GM12878 (cell line): ENCODE data around the gene OR2W3.

GRCh38 chr1:244862757-244862911 is 1.7 kb downstream of the HNRNPU start:
- RAMPAGE, long total RNA: no peak
- RRBS, 2 experiments: no CpG with 5 or more reads among the region's 9 CpGs
CAGE:
- cytosol, long polyA minus RNA: no peak
- cytosol, long polyA plus RNA: no peak
- long polyA plus RNA: no peak
- nucleolus, long total RNA: no peak
- nucleus, long polyA plus RNA: no peak
- nucleus, long total RNA: no peak

DNA sequence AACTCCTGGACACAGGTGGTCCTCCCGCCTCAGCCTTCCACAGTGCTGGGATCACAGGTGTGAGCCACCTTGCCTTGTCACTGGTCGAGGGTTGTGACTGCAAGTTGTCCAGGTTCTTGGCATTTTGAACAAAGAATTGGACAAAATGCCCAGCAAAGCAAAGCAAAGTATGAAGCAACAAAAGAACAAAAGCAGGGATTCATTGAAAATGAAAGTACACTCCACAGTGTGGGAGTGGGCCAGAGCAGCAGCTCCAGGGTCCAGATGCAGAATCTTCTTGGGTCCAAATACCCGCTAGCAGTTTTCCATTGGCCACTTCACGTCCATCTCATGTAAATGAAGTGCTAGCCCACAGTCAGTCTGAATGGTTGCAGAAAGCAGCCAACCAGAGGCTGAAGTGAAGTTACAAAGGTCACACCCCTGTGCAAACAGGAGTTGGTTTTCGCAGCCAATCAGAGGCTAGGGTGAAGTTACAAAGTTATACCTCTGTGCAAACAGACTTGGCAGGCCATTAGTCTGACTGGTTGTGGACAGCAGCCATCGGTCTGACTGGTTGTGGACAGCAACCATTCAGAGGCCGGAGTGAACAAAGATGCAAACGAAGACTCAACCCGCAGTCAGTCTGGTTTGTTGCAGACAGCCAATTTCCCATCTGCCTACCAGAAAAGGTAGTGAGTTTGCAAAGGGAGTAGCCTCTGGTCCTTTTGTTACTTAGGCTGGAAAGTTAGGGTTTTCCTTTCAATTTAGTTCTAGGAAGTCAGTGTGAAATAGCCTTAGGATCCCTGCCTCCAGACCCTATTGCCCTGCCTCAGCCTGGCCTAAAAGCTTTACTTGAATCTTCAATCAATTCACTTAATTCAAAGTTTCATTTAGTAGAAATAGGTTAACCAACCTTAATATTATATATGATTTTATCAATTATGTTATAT is 76.0 kb downstream of the EFCAB2 start:
- RAMPAGE, long total RNA: no peak
- RRBS, 2 experiments: no CpG with 5 or more reads among the region's 9 CpGs
CAGE:
- cytosol, long polyA minus RNA: no peak
- cytosol, long polyA plus RNA: no peak
- long polyA plus RNA: no peak
- nucleolus, long total RNA: no peak
- nucleus, long polyA plus RNA: no peak
- nucleus, long total RNA: no peak

GRCh38 chr1:245561755-245562114 is 406.9 kb downstream of the KIF26B start:
- RAMPAGE, long total RNA: no peak
- RRBS, 2 experiments: no CpG with 5 or more reads among the region's 8 CpGs
CAGE:
- cytosol, long polyA minus RNA: no peak
- cytosol, long polyA plus RNA: no peak
- long polyA plus RNA: no peak
- nucleolus, long total RNA: no peak
- nucleus, long polyA plus RNA: no peak
- nucleus, long total RNA: no peak

- RAMPAGE, long total RNA: no peak
- RRBS, 2 experiments: no CpG with 5 or more reads among the region's 7 CpGs
CAGE:
- cytosol, long polyA minus RNA: no peak
- cytosol, long polyA plus RNA: no peak
- long polyA plus RNA: no peak
- nucleolus, long total RNA: no peak
- nucleus, long polyA plus RNA: no peak
- nucleus, long total RNA: no peak
These were observed 444.0 kb downstream of the KIF26B start for GRCh38 chr1:245598786-245599109.

DNA sequence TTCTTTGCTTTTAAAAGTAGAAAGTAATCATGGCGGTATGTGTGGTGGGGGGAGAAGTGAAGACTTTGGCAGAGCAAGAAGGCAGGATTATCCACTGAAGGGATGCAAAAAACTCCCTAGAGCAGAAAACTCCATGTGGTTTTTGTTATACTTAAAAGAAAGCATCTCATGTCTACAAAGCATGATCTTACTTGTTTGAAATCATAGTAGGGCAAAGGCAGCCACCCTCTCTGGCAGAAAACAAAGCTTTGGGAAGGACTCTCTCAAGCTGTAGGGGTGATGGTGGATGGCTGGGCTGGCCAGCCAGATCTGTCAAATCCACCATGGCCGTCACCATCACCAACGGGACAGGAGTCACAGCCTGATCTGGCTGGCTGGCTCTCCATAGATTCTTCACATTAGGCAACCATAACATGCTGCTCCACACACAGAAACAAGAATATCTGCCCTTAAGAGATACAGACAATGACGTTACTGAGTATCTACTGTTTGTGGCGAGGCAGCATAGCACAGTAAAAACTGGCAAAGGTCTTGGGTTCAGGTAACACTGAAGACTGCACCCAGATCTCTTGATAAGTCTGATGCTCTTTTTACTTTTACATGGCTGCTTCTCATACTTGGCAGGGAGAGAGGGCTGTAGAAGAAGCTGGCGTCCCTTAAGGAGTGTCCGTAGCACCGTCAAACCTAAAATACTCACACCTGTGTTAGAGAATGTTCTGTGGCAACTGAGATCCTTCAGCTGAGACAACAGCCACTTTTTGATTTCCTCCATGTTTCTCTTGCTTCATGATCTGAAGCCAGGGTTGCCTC is 589.1 kb downstream of the SMYD3 start:
- RAMPAGE, long total RNA: no peak
- RRBS, 2 experiments: no CpG with 5 or more reads among the region's 8 CpGs
CAGE:
- cytosol, long polyA minus RNA: no peak
- cytosol, long polyA plus RNA: no peak
- long polyA plus RNA: no peak
- nucleolus, long total RNA: no peak
- nucleus, long polyA plus RNA: no peak
- nucleus, long total RNA: no peak

- RAMPAGE, long total RNA: no peak
- RRBS, 2 experiments: no CpG with 5 or more reads among the region's 11 CpGs
CAGE:
- cytosol, long polyA minus RNA: no peak
- cytosol, long polyA plus RNA: no peak
- long polyA plus RNA: no peak
- nucleolus, long total RNA: no peak
- nucleus, long polyA plus RNA: no peak
- nucleus, long total RNA: no peak
These were observed 423.6 kb downstream of the SMYD3 start for GRCh38 chr1:246083297-246083962.

- RAMPAGE, long total RNA: no peak
- RRBS, 2 experiments: no CpG with 5 or more reads among the region's 5 CpGs
CAGE:
- cytosol, long polyA minus RNA: no peak
- cytosol, long polyA plus RNA: no peak
- long polyA plus RNA: no peak
- nucleolus, long total RNA: no peak
- nucleus, long polyA plus RNA: no peak
- nucleus, long total RNA: no peak
These were observed 303.6 kb downstream of the SMYD3 start for GRCh38 chr1:246203482-246203948.

GRCh38 chr1:246214771-246215673 is 292.1 kb downstream of the SMYD3 start:
- RAMPAGE, long total RNA: no peak
- RRBS, 2 experiments: no CpG with 5 or more reads among the region's 9 CpGs
CAGE:
- cytosol, long polyA minus RNA: no peak
- cytosol, long polyA plus RNA: no peak
- long polyA plus RNA: no peak
- nucleolus, long total RNA: start-site peak on the minus strand at chr1:246215394-246215602, 37 reads
- nucleus, long polyA plus RNA: no peak
- nucleus, long total RNA: no peak

GRCh38 chr1:246268542-246269447 is 238.3 kb downstream of the SMYD3 start:
- RAMPAGE, long total RNA: no peak
- RRBS, 2 experiments: no CpG with 5 or more reads among the region's 15 CpGs
CAGE:
- cytosol, long polyA minus RNA: no peak
- cytosol, long polyA plus RNA: no peak
- long polyA plus RNA: no peak
- nucleolus, long total RNA: no peak
- nucleus, long polyA plus RNA: no peak
- nucleus, long total RNA: no peak

DNA sequence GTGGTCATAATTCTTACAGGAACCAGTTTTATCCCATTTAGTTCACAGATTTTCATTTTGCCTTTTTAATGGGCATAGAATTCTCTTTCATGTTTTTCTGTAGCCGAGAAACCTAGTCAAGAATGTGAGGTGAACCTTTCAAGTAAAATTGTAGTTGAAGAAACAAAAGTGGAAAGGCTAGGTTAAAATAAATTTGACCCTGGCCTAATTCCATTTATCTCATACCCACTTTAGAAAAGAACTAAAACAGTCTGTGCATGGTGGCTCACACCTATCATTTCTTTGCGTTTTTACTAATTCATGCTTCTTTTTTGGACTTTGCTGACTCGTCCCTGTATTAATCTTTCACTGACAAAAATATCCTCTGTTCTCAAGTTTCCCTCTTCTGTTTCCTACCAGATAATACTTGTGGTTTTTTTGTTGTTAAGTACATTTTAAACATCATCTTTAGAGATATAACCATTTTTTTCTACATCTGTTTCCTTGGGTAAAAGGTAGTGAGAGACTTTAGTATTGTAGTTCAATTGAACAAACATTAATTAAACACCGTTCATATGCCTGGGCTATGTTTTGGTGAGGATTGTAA is 11.4 kb downstream of the CNST start:
- RAMPAGE, long total RNA: no peak
- RRBS, 2 experiments: no CpG with 5 or more reads among the region's 4 CpGs
CAGE:
- cytosol, long polyA minus RNA: no peak
- cytosol, long polyA plus RNA: no peak
- long polyA plus RNA: no peak
- nucleolus, long total RNA: no peak
- nucleus, long polyA plus RNA: no peak
- nucleus, long total RNA: no peak

DNA sequence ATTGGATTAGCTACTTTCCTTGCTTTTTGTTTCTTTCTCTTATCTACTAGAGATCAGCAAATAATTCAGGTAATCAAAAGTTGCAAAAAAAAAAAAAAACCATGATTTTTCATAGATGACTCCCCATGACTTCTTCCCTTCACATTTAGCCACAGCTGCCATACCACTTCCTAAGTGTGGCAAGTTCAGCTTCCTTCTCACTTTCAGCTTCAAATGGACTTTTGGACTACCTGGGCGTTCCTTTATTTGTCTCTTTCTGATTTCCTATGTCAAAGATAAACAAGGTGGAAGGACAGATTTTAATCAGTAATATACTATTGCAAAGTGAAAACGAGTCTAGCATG is 14.5 kb upstream of the SCCPDH start:
- RAMPAGE, long total RNA: no peak
- RRBS, 2 experiments: no CpG with 5 or more reads among the region's 2 CpGs
CAGE:
- cytosol, long polyA minus RNA: no peak
- cytosol, long polyA plus RNA: no peak
- long polyA plus RNA: no peak
- nucleolus, long total RNA: no peak
- nucleus, long polyA plus RNA: no peak
- nucleus, long total RNA: no peak

DNA sequence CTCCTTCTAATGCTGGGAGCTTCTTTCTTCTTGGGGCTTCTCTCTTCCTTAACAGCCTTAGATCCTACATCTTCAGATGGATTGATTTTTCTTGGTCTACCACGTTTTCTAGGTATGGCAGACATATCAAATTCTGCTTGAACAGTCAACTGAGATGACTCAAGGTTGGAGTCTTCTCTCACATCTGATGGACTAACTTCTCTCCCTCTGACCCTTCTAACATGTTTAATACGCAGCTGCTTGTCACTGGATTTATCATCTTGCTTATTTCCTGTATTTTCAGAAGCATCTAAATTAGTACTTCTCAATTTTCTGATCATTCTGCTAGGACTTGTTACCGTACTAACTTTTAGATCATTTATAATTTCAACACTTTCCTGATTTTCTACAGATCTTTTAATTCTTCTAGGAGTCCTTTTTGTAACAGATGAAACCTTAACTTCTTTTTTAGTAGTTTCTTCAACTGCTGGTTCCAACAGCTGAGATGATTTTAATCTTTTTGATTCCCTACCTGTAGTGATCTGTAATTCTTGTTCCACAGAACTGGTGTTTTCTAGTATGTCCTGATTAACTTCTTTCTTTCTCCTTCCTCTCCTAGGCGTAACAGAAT is 81.7 kb downstream of the AHCTF1 start:
- RAMPAGE, long total RNA: no peak
- RRBS, 2 experiments: no CpG with 5 or more reads among the region's 4 CpGs
CAGE:
- cytosol, long polyA minus RNA: no peak
- cytosol, long polyA plus RNA: no peak
- long polyA plus RNA: no peak
- nucleolus, long total RNA: no peak
- nucleus, long polyA plus RNA: no peak
- nucleus, long total RNA: no peak

- RAMPAGE, long total RNA: no peak
- RRBS, 2 experiments: no CpG with 5 or more reads among the region's 8 CpGs
CAGE:
- cytosol, long polyA minus RNA: start-site peak on the minus strand at chr1:247156895-247156903, 7 reads
- cytosol, long polyA plus RNA: no peak
- long polyA plus RNA: no peak
- nucleolus, long total RNA: no peak
- nucleus, long polyA plus RNA: no peak
- nucleus, long total RNA: no peak
These were observed 15.0 kb downstream of the ZNF124 start for GRCh38 chr1:247156659-247157345.

- RAMPAGE, long total RNA: no peak
- RRBS, 2 experiments: no CpG with 5 or more reads among the region's 43 CpGs
CAGE:
- cytosol, long polyA minus RNA: no peak
- cytosol, long polyA plus RNA: no peak
- long polyA plus RNA: no peak
- nucleolus, long total RNA: no peak
- nucleus, long polyA plus RNA: no peak
- nucleus, long total RNA: no peak
These were observed 576 bp downstream of the ZNF124 start for GRCh38 chr1:247171145-247171743.

- RAMPAGE, long total RNA: no peak
- RRBS, 2 experiments: no CpG with 5 or more reads among the region's 8 CpGs
CAGE:
- cytosol, long polyA minus RNA: no peak
- cytosol, long polyA plus RNA: no peak
- long polyA plus RNA: no peak
- nucleolus, long total RNA: no peak
- nucleus, long polyA plus RNA: no peak
- nucleus, long total RNA: no peak
These were observed 5.4 kb upstream of the ZNF496 start for GRCh38 chr1:247336957-247337628.

DNA sequence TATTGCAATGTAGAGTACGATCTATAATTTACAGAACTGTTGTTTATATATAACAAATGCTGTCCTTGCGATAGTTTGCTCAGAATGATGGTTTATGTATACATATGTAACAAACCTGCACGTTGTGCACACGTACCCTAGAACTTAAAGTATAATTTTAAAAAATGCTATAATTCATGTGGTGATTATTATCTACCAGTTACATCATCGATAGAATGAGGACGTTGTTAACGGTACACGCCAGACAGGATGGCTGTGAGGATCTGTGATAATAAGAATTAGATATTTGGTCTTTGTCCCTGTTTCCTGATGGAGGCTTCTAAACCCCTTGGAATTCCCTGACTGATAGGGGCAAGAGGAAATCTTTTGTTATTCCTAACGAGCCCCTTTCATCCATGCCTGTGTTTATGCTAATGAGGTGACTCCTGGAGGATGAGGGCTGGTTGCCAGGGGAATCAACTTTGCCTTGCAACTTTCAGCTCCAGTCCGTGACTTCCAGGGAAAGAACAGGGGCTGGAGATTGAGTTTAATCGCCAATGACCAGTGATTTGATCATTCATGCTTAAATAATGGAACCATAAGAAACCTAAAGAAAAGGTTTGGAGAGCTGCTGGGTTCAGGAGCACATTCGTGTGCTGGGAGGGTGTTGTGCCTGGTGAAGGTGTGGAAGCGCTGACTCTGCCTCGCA is 39.4 kb upstream of the NLRP3 start:
- RAMPAGE, long total RNA: no peak
- RRBS, 2 experiments: no CpG with 5 or more reads among the region's 14 CpGs
CAGE:
- cytosol, long polyA minus RNA: no peak
- cytosol, long polyA plus RNA: no peak
- long polyA plus RNA: no peak
- nucleolus, long total RNA: no peak
- nucleus, long polyA plus RNA: no peak
- nucleus, long total RNA: no peak

GRCh38 chr1:247447945-247448904 is 9.7 kb downstream of the OR2B11 start:
- RAMPAGE, long total RNA: no peak
- RRBS, 2 experiments: 92 to 96% methylated on average over 2 of the region's 33 CpGs
CAGE:
- cytosol, long polyA minus RNA: no peak
- cytosol, long polyA plus RNA: no peak
- long polyA plus RNA: no peak
- nucleolus, long total RNA: no peak
- nucleus, long polyA plus RNA: no peak
- nucleus, long total RNA: no peak

GRCh38 chr1:247818803-247819367 is 5.0 kb downstream of the OR14A16 start:
- RAMPAGE, long total RNA: no peak
- RRBS, 2 experiments: no CpG with 5 or more reads among the region's 4 CpGs
CAGE:
- cytosol, long polyA minus RNA: no peak
- cytosol, long polyA plus RNA: no peak
- long polyA plus RNA: no peak
- nucleolus, long total RNA: no peak
- nucleus, long polyA plus RNA: no peak
- nucleus, long total RNA: no peak

DNA sequence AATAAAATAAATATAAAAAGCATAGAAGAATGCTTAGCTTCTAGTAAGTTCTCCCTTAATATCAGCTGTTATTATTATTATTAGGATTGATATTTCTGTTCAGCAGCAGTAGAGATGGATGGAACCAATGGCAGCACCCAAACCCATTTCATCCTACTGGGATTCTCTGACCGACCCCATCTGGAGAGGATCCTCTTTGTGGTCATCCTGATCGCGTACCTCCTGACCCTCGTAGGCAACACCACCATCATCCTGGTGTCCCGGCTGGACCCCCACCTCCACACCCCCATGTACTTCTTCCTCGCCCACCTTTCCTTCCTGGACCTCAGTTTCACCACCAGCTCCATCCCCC is at the start of gene OR2W3:
Gene OR2W3 (plus strand): TSS at position 115 of the 352 bp plus-strand sequence.
- RAMPAGE, long total RNA: no peak
- RRBS, 2 experiments: no CpG with 5 or more reads among the region's 6 CpGs
CAGE:
- cytosol, long polyA minus RNA: no peak
- cytosol, long polyA plus RNA: no peak
- long polyA plus RNA: no peak
- nucleolus, long total RNA: no peak
- nucleus, long polyA plus RNA: no peak
- nucleus, long total RNA: no peak

DNA sequence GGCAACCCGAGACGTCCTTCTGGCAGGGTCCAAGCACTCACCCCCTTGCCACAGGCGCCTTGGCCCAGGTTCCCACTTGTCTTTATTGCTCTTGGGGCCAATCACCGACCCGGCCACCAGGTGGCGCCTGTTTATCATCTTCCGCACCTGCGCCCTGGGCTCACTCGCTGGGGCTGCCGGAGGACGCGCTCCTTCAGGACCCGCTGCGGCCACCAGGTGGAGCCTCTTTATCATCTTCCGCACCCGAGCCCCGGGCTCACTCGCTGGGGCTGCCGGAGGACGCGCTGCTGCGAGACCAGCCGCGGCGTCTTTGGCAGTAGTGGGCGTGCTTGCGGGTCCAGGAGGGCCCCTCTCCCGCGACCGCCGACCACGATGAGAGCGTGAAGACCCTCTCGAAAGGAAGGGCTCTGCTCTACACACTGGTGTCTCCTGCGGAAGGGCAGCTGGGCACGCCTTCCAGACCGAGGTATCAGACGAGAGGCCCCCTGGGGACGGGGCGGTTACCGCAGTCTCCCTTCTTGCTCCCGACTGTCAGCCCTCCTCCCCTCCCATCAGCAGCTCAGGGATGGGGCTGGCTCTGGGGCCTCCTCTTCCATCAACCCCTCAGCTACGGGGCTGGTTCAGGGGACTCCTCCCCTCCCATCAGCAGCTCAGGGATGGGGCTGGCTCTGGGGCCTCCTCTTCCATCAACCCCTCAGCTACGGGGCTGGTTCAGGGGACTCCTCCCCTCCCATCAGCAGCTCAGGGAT is 11.6 kb upstream of the OR2L8 start:
- RAMPAGE, long total RNA: no peak
- RRBS, 2 experiments: 44 to 54% methylated on average over 10 of the region's 44 CpGs
CAGE:
- cytosol, long polyA minus RNA: no peak
- cytosol, long polyA plus RNA: no peak
- long polyA plus RNA: no peak
- nucleolus, long total RNA: no peak
- nucleus, long polyA plus RNA: no peak
- nucleus, long total RNA: no peak